Thoracic aorta (tissue), 1 donor: ENCODE measurements around the genes CFAP126 and ATF6.

GRCh38 chr1:161367330-161368168 lies at the start of gene CFAP126:
Gene CFAP126 (minus strand): TSS chr1:161367876.
- RAMPAGE, long total RNA, result no peak

DNA sequence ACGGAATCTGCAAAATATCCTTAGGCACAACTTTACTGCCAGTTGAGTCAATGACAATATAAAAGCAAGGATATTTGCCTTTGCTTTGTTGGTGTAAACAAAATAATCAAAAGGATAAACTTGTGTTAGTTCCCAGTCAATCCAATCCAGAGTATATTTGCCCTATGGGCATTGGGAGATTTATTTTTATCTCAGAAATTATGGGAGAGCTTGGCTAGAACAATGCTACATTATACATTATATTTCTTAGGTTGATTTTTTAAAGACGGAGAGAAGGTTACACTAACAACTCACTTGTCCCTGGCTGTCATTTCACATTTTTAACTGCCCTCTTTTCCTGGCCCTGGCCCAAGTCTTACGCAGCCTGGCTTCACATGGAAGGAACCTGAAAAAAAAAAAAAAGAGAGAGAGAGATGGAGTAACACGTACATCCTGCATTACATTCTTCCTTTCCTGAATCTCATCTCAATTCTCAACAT lies 4.1 kb downstream of the HSPA6 start:
- RAMPAGE, long total RNA, result no peak

DNA sequence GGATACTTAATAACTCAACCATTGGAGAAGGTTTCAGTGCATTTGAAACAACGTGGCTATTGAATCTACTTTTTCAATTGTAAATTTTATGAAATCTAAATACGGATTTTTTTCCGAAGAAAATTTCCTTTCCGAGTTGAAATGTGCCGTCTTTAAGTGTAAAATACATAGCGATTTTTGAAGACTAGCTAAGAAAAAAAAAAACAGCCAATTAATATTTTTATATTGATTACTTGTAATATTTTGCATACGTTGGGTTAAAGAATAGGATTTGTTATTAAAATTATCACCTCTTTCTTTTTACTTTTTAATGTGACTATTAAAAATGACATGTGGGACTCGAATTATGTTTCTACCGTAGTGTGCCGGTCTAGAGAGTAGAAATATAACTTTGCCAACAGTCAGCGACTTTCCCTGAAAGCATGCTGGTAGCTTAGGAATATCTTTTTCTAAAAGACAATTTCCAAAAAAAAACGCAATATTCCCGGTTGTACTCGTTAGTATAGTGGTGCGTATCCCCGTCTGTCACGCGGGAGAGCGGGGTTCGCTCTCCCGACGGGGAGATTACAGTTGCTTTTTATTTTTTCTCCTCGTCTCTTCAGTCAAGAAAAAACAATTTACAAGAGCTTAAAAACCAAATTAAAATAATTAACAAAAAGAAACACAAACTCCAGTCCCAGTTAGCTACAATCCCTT lies 7.4 kb downstream of the HSPA6 start:
- RAMPAGE, long total RNA, result no peak

GRCh38 chr1:161540616-161540982 lies 9.0 kb downstream of the FCGR3A start:
- RAMPAGE, long total RNA, result no peak

DNA sequence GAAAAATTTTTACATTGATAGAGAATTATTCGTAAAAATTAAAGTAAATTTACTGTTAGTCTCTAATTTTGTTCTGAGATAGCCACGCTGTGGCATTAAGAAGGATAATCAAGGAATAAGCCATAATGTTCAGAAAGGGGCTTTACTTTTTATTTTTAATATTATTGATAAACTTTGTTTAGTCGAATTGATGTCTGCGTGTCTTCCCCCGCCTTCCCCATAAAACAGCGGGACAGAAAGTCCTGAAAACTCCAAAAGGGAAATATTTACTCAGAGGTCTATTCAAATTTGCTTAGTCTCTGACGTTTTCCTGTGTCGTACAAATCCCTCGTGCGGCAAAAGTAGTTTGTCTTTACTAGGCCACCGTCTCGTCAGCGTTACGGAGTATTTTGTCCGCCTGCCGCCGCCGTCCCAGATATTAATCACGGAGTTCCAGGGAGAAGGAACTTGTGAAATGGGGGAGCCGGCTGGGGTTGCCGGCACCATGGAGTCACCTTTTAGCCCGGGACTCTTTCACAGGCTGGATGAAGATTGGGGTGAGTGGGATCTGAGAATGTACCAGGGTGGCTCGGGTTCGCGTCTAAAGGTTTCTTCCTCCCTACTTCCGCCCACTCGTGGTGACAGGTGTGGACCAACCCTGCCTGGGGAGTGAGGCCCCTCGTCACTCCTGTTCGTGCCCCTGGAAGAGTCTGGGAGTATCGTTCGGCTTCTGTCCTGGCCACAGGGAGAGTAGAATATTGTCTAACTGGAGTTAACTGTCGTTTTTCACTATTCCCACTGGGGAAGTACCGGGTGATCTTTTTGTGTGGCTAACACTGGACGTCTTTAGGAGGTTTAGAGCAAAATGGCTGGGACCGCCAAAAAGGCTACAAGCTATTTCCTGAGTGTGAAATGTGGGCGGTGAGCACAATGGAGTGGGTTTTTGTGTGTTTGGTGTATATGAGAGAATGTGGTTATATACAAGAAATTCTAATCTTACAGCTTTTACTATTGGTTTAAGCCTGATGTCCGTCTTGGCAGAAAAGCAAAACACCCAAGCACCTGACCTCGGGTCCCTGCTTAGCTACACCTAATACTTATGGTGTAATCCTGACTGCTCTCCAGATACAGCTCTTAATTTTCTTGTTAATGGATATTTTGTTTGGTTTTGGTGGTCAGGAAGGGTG lies at the start of gene ATF6:
Gene ATF6 (plus strand): TSS at position 414 of the 1,166 bp plus-strand sequence.
- RAMPAGE, long total RNA, result start-site peak on the plus strand centred at position 438 of the sequence, 29 bp wide, 206 reads

GRCh38 chr1:161825959-161826535 lies 59.9 kb downstream of the ATF6 start:
- RAMPAGE, long total RNA, result start-site peak on the plus strand at chr1:161826070-161826342, 15 reads

DNA sequence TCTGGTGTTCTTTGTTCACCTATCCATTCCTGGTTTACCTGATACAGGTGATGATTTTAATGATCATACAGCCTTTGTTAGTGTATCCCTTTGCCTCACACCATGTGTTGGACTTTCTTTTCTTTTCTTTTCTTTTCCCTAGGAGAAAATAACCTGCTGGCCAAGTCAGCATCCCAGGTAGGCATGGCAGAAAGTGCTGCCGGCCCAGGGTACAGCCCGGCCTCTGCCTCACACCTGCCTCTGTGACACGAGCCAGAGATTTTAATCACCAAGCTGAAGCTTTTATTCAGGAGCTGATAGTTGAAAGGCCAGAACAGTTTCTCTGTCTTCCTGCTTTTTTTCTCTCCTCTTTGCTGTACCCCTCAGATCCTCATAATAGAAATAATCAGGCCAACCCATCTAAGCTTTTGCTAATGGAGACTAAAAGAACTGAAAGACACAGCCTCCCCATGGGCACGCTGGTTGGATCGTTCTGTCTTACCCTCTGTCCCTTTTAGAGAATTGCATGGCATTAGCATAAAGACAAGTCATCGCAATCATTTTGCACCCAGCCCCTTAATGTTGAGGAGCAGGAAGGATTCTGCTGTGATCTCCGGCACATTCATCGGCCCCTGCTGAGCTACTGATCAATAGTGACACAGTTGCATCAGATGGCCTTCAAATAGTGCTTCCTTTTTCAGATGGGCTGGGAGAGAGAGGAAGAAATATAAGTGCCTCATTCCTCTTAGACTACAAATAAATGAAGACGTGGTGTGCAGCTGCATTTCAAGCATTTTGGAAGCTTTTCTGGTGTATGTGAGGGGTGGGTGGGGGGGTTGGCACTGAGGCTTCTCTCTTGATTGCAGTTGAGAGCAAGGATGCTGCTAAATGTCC lies 75.2 kb downstream of the NOS1AP start:
- RAMPAGE, long total RNA, result no peak

DNA sequence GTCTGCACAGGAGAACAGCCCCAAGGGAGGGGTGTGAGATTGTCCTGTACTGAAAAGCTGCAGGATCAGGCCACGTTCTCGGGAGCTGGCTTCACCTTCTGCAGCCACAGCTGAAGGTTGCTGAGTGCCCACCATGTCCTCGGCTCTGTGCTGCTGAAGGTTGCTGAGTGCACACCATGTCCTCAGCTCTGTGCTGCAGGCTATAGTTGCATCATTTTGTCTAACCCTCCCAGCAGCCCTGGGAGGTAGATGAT lies 692 bp downstream of the C1orf226 start:
- RAMPAGE, long total RNA, result no peak

DNA sequence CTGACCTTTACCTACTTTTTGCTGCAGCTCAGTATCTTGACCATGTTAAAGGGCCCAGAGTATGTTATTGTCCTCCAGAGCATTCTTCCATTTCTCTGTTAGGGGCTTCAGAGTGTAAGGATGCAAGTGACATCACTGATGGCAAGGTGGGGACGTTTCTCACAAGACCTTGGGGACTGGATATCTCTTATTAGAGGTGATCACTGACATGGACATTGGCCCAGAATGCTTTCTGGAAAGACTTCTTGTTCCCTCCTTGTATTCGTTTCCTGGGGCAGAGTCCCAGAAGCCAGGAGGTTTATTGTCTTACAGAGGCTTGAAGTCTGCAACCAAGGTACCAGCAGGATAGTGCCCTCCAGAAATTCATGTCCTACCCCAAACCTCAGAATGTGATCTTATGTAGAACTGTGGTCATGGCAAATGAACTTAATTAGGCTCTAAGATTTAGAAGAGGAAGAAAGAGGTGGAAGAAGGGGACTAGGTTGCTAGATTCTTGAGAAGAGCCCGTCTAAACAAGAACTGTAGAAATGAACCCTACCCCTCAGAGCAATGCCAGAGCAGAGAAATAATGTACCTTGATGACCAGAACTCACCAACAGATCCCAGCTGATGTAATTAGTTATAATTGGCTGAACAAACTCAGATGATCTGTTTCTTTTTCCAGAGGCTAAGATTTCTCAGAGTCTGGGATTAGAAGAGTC lies 9.9 kb upstream of the SH2D1B start:
- RAMPAGE, long total RNA, result no peak

GRCh38 chr1:162523221-162524291 lies 25.9 kb downstream of the UHMK1 start:
- RAMPAGE, long total RNA, result no peak

GRCh38 chr1:162562320-162563157 lies 1.0 kb downstream of the UAP1 start:
- RAMPAGE, long total RNA, result no peak

DNA sequence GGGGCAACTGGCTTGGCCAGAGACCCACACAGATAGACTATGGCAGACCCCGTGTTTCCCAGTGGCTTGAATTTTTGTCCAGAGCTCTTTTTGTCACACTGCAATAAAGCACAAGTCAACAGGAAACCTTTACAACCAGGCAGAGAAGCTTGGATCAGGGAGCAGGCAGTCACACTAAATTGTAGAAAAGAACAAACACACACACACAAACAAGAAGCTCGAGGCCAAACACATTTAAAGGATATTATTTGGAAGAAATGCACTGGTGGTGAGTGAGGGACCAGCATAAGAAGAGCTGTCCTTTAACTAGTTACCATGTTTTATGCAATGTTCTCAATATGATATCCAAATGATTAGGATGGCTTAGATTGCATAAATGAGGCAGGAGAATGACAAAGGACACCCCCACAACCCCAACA lies 35.1 kb downstream of the DDR2 start:
- RAMPAGE, long total RNA, result no peak

DNA sequence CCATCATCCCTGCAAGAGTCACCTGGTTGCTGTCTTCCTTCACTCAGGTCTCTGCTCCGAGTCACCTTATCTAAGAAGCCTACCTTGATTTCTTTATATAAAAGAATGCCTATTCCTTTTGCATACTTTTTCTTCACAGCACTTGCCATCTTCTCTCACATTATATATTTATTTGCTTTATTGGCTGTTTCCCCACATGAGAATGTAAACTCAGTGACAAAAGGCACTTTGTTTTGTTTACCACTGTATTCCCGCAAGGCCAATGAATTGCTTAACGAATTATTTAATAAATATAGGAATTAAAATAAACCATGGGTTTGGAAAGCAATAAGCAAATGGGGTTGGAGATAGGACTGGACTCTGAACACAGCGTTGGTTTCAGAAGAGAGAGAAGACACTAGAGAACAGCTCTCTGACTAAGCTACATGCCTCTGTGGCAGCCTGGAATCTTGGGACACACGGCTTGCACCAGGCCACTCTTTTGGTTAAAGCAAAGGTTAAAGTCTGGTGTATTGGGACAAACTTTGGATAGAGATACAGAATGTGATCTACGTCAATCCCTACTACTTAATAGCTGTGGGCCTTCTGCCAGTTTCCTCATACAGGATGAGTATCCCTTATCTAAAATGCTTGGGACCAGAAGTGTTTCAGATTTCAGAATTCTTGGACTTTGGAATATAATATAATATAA lies 49.9 kb upstream of the HSD17B7 start:
- RAMPAGE, long total RNA, result no peak

- RAMPAGE, long total RNA, result no peak
Measured at GRCh38 chr1:162752820-162753614, 37.5 kb upstream of the HSD17B7 start.

DNA sequence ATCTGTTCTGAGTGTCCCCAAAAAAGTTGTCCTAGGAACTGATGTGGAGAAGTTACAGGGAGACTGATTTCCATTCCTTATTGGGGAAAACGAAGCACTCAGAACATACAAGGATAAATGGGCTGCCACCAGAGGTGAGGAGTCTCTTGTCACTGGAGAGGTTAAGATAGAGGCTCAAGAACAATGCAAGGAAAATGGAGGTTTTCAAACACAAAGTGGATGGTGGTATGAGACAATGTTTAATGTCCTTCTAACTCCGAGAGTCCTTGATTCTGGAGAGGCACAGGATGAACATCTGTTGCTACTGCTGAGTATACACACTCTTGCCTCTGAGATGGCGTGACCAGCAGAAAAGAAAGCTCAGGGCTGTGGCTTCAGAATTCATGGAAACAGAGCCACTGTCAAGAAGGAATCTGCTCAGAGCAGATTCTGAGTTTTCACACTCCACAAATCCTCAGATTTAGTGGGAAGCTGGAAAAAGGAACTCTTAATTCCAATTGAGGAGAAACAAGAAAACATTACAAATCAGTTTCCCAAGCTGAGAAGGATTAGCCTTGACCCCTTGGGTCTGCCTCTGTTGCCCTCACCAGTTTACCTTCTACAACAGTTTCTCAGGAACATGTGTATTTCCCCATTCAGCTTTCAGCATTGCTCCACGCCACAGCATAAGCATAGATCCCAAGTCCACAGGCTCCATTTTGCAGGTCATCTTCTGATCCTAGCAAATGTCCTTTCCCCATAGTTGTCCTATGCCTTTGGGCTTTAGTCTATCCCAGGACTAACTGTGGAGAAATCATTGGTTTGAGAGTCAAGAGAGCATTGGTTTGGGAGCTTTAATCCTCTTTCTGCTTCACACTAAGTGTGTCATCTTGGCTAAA lies 8.9 kb upstream of the HSD17B7 start:
- RAMPAGE, long total RNA, result start-site peak on the plus strand centred at position 418 of the sequence, 113 bp wide, 48 reads; start-site peak on the plus strand centred at position 768 of the sequence, 6 bp wide, 32 reads

DNA sequence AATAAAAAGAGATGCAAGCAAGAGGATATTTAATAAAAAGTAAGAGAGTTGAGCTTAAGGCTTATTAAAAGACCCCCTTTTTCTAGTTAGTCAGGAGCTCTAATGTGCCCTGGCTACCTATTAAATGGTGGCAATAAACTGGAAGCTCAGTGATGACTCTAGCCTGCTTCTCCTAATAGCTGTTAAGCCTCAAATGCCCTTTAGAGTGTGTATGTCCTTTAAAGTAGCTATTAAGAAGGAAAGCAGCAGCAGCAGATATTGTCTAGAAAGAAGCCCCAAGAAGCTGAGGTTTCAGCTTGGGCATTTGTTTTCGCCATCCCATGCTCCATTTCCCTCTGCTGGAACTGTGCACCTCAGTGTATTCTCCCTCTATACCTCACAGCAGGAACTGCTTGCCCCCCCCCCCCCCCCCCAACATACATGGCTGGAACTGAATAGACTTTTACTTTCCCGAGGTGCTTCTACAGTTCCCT lies 2.3 kb downstream of the RGS4 start:
- RAMPAGE, long total RNA, result no peak

GRCh38 chr1:164558486-164558982 lies 450 bp upstream of the PBX1 start:
- RAMPAGE, long total RNA, result no peak

DNA sequence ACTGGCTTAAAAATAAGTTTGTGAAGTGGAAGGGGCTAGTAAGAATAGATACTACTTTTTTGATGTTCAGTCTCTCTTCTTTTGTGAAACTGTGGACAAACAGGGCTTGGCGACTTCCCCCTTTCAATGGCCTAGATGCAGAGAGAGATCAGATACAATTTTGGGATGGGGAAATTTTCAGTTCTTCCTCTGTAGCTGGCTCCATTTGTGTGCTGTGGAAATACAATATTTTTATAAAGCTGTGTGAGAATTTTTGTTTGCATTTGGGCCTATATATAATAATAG lies 2.6 kb downstream of the PBX1 start:
- RAMPAGE, long total RNA, result no peak

- RAMPAGE, long total RNA, result no peak
Measured at GRCh38 chr1:164573903-164574524, 15.0 kb downstream of the PBX1 start.

- RAMPAGE, long total RNA, result no peak
Measured at GRCh38 chr1:164601119-164602483, 42.6 kb downstream of the PBX1 start.